CD14-positive monocyte (primary cell): Measurements from ENCODE around the genes SERPINB12, CDH7, CCDC102B, CD226, CBLN2, FBXO15 and CNDP2.

DNA sequence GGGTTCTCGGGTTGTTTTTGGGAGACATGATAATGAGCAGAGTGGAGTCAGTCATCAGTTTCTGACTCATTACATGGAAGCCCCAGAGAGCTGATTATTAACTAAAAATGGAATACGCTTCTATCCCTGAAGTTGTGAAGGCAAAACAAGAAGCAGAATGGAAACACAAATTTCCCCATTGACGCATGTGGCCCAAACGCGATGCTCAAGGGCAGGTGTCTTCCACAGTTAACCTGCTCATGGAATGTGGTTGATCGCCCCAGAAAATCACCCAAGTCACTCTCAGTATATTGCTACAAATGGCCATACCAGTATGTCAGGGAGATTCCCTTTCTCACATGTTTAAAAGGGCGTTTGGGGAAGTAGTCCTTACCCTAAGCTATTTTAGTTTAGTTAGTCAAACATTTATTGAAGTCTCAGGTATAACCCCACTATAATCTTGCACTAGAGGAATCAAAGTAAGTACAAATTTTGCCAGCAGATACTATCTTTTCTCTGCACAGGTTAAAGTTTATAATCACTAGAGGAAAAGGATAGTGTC, 8.0 kb downstream of the BCL2 start:
- CAGE, long polyA plus RNA = no peak

DNA sequence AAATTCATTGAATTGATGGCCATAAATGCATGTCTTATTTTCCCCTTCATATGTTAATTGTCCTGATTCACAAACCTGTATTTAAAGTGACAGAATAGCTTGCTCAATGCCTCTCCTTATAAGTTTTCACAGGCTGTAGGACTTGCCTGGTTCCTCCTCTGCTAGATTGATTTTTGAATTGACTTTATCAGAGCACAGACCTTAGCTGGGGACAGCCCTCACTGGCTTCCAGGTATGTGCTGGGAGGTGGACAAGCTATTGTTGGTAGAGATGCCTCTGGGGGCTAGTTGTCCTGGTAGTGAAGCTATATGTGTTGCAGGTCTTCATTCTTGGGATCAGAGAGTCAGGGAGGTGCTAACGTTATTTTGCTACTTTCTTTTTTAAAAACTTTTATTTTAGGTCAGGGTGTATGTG, at the start of gene SERPINB12:
Gene SERPINB12, plus strand, starts transcription at position 109 of the 414 bp plus-strand sequence.
- CAGE, long polyA plus RNA = no peak

DNA sequence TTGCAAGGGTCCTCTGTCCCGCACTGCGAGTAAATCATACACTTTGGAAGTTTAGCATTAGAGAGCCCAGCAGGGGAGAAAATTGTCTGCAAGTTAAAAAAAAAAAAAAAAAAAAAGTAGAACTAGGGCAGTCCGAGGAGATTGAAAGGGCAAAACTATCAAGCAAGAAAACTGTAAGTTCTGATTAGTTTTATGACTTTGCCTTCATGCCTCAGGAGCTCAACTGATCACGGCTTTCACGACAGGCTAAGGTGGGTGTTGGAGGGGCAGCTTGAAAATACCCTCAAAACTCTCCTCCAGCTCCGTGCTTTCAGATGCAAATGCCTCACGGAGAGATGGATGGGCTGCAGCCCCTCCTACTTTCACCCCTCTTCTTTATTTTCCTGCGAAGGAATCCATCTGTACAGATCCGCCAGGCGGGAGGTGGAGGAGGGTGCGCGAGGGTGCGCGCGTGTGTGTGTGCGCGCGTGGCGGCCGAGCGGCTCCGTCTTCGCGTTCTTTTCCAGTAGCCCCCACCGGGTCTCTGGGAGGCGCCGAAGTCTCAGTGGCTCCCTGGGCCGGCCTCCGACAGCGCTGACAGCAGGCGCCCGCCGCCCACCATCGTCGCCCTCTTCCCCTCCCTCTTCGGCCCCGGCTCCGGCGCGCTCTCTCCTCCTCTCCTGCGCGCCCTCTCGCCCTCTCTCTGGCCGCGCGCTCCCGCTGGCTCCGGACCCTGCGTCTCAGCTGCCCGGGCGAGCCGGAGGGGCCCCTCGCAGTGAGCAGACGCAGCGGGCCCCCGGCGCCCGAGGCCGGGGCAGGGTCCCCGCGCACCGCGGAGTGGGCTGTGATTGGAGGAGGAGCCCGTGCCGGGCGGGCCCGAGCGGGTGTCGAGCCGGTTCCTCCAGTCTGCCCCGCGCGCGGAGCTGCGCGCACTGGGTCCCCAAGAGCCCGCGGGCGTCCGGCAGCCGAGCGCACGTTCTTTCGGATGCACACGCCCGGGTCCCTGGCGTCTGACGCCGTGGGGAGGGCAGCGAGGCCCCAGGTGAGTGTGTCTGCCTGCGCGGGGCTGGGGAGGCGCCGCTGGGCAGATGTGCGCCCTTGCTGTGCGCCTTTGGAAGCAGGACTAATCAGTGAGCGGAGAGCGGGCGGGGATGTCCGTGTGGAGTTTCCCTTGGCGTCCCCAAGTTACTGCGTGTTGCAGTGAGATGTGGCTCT, at the start of gene CDH7:
Gene CDH7, plus strand, starts transcription at position 883 of the 1,194 bp plus-strand sequence.
- CAGE, long polyA plus RNA = no peak

GRCh38 chr18:66571901-66572327, 32.0 kb downstream of the CDH19 start:
- CAGE, long polyA plus RNA = no peak

DNA sequence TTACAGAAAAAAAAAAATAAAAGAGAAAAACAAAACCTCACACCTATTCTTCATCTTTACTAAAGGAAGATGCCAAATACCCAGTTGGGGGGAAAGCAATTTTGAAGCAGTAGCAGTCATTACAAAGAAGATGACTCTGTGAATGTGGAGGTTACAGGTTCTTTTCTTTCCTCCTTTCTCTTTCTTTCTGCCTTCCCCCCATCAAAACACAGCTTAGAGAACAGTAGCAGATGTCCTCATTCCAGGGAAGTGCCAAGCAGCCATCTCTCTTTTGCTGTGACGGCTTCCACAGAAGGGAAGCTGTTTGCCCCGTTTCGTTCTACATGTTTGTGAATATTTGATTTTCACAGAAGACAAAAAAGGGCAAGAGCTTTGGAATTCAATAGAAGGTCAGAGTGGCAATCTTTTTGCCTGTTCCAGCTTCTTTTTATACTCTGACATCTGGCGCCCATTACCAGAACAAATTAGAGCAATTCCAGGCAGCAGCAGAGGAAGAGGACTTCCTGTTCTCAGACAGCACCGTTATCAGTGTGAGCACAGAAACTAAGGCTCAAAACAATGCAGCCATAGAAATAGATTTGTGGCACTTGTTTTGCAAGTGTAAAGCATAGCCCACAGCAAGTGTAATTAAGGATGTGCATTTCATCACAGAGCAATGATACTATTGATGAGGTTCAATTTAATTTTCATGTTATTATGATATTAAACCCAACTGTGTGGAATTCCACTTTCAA, 79.0 kb upstream of the CDH19 start:
- CAGE, long polyA plus RNA = no peak

DNA sequence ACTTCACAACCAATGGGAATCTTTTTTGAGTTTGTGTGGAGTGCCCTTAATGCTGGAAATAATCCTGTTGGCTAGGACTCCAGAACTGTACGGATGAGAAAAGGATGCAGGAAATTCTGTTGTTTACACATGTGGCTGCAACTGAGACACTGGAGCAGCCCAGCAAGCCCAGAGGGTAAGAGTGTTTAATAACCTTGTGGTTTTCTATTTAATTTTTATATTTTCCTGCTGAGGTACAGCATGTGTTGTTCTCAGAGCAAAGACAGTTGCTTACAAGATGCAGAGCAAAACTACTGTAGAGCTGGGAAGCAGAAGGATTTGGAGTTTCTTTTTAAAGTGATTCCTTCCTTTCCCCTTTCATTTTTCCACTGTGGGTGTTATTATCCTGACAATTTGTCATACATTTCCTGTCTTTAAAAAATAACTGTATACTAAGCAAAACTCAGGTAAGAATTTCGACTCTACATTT, at the start of gene CCDC102B:
Gene CCDC102B, plus strand, starts transcription at position 74 of the 469 bp plus-strand sequence.
- CAGE, long polyA plus RNA = no peak

DNA sequence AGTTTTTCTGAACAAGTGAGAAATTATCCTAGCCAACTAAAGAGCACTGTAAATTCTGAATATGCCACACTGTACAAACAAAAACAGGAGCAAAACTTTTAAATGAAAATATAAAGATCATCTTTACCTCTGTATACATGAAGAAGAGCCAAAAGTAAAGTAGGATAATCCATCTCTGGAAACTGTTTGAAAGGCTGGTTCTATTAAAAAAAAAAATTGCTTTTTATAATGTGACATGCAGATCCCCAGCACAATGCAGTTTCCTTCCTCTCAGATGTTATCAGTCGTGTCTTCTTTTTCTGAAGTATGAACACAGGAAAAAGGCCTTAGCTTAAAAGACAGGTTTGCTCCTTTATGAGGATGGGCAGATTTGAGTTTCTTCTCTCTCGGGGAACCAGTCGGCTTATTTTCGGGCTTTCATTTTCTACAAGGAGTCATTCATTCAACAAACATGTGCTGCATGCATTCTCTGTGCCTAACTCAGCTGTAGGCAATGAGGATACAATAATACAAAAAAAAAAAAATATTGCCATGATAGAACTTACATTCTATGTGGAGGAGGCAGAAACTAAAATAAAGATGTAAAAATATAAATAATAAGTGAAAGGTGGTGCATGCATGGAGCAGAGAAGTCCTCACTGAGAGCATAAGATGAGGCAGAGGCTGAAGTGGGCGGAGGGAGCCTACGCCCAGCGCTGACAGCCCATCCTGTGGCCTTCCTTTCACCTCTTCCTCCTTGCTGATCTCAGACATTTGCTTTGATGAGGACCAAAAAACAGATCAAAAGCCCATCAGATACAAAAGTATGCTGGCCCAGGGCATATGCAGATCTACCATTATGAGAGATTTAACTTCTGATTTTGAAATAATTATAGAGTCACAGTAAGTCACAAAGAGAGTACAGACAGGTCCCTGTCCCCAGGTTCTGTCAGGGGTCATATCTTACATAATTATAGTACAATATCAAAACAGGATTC, at the start of gene CD226:
Gene CD226, minus strand, starts transcription at position 640 of the 977 bp plus-strand sequence.
- CAGE, long polyA plus RNA = no peak

DNA sequence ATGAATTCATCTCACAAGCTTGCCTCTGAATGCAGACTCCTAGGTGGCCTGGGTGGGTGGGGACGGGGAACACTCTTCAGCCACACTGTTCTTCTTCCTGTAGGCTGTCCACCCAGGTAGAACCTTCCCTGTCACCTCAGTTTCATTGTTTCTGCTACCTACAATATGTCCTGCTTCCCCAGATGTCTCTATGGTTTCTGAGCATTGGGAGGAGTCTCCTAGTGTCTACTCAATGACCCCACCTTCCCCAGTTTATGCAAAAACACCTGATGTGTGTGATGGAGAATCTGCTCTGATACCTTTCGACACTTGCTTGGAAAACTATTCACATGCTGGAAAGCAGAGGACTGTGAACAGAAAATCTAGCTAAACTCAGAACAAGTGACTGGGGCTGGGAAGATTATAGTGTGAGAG, 7.4 kb upstream of the CD226 start:
- CAGE, long polyA plus RNA = no peak

GRCh38 chr18:70285410-70285793, 3.4 kb upstream of the SOCS6 start:
- CAGE, long polyA plus RNA = no peak

GRCh38 chr18:70302099-70302484, 13.2 kb downstream of the SOCS6 start:
- CAGE, long polyA plus RNA = no peak

DNA sequence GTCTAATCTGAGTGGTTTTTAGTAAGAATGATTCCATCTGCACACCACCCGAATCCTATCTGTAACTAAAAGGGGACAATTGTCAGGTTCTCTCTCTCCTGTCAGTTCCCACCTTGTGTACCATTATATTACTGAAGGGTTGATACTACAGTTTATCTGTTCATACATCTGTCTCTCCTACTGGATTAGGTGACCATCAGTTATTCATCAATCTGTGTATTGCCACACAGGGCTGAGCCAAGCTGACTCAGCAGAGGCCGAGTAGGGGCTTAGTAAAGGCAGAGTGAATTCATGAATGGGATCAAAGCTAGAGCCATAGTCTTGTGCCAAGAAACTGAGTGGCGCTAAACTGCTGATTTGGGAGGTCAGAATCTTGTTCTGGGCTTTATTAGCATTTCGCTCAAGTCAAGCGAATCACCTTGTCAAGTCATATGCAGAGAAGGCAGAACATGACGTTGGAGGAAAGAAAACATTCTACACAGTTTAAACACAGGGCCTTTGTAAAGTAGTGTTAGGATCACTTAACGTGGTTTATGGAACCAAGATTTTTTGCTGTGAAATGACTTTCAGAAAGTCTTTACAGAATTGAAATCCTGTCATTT, 34.1 kb downstream of the SOCS6 start:
- CAGE, long polyA plus RNA = no peak

- CAGE, long polyA plus RNA = no peak
Measured at GRCh38 chr18:70377814-70378305, 89.0 kb downstream of the SOCS6 start.

- CAGE, long polyA plus RNA = no peak
Measured at GRCh38 chr18:70498914-70500050, 210.4 kb downstream of the SOCS6 start.

DNA sequence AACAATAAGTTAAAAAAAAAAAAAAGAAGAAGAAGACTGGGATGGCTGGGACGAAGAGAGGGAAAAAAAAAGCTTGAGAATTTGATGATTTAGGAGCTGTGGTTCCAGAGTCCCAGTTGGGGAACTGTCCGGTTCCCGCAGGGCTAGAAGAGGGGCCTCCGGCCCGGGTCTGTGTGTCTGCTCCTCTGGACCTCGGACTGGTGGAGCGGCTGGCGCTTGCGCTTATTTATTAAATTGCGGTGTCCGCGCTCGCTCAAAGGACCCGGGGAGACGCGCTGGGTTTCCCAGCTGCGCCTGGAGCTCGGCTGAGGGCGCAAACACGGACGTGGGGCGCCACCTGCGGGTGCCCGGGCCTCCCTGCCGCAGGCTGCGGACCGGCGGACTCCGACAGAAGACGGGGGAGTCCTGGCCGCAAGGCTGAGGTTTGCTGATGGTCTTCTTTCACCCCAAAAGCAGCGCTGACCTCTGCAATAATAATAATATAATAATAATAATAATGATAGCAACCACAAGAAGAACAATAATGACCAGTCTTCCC, at the start of gene CBLN2:
Gene CBLN2, minus strand, starts transcription at position 199 of the 538 bp plus-strand sequence.
- CAGE, long polyA plus RNA = no peak

- CAGE, long polyA plus RNA = no peak
Measured at GRCh38 chr18:74147129-74148190, at the start of gene FBXO15. FBXO15 (minus strand) TSS chr18:74147834.

DNA sequence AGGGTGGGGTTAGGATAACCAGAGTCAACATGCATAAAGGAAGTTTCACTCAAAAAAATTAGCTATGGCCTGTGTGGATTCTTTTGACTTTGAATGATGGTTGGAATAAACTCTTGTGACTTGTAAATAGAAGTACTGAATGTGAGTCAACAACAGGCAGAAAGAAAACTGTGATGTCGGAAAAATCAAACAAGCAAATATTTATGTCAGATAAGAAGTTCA, 68.3 kb downstream of the TIMM21 start:
- CAGE, long polyA plus RNA = no peak

DNA sequence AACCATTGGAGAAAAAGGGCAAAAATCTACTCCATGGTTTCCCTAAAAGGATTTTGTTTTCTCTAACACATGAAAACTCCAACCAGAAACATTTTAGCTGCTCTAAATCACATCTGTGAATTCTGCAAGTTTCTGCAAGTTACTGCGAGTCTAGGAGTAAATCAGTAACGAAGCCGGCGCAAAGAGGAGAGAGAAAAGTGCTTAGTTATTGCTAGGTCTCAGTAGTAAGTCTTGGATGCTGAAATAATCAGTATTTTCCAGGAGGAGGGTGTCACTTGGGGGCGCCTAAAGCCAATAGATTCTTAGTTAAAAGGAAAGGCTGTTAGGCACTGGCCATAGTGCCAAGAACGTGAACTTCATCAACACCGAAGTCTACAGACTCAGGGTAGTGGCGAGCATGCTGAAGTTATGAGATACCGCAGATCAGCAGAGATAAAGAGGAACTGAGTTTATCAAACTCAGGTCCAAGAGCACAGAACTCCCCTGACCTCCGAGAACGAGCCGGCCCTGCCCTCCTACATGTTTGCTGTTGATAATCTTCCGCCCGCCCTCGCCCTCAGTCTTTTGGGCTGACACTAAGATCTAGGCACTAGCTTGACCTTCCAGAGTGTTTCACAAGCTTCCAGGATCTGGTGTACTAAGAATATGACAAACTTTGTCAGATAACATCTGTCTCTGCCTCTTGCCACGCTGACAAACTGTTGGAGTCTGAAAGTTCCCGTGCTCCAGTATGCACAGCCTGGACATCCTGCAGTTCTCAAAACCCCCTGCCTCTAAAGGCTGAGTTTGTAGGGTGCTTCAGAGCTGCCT, 49.3 kb downstream of the CYB5A start:
- CAGE, long polyA plus RNA = no peak

GRCh38 chr18:74260682-74261674, 30.8 kb downstream of the CYB5A start:
- CAGE, long polyA plus RNA = no peak

- CAGE, long polyA plus RNA = no peak
Measured at GRCh38 chr18:74496173-74497511, at the start of gene CNDP2. CNDP2 (plus strand) TSS chr18:74496363.

DNA sequence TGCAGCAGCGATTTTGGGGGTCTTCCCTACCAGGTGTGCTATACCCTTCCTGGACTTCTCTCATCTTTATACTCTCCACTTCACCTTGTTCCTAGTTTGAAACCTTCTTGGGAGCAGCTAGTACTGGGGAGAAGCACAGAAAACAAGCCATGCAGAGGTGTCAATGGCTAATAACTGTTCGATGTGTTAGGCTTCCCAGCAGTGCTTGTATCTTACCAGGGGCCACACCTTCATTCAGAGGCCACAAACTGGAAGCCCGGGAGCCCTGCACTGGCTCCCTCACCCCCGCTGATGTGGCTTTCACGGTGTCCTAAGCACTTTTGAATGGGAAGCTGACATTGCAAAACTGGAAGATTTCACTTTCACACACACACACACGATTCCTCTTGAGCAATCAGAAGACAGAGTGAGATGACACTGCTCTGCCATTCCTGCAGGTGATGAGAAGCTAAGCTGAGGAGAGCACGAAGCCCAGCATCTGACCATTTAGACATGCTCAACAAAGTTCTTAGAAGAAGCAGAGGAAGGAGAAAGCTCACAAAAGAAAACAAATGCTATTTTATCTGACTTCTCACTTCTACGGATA, 8.7 kb upstream of the ZNF407 start:
- CAGE, long polyA plus RNA = no peak